Peritoneum (tissue), 1 donor: ENCODE data around the gene EFCAB12.

GRCh38 chr3:128432168-128433020 is 34.3 kb downstream of the DNAJB8 start:
- PRO-cap, result no peak

GRCh38 chr3:128493509-128494119 is 613 bp upstream of the GATA2 start:
- PRO-cap, result no peak

DNA sequence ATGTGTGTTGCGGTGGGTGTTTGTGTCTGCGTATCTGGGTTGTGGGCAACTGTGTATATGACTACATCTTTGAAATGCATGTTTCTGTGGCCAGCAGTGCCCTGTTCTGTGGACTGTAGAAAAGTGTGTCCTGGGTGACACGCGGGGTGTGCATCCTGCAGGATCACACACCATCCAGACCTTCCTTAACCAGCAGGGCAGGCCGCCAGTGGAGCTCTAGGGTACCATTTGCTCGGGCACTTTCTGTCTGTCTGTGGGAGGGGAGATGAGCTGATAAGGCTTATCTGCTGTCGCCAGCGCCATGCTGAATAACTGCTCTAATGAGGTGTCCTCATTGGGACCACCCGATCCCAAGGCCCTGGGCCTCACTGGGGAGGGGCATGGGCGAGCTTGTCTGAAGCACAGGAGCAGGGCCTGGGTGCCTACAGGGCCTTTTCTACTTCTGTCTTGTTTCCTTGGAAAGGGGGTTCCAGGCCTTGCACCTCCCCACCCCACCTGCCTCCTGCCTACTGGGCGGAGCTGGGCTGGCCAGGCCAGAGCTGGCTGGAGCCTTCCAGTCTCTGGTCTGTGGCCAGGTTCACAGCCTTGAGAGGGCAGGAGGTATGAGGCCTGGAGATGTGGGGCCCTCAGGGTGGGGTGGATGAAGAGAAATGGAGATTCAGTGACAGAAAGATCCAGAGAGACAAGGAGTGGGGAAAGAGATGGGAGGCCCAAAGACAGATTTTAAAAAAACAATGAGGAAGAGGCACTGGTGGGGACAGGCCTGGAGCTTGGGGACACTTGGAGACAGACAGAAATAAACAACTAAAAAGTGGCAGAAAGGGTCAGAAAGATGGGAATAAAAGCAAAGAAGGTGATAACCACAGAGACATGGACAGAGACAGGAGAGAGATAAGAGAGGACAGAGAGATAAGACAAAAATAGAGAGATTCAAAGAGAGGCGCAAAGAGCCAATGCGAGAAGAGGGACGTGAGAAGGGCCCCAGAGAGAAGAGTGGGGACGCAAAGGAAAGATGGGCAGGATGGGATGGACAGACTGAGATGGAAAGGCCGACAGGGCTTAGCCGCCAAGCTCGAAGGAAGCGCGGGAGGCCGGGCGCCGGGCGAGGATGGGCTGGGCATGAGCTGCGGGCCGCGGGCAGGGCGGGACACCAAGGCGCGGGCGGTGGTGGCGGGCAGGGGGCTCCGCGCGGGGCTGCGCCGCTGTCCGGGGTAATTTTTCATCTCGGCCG is 2.7 kb upstream of the GATA2 start:
- PRO-cap, result unidirectional peak, plus-strand start at position 969 of the sequence

DNA sequence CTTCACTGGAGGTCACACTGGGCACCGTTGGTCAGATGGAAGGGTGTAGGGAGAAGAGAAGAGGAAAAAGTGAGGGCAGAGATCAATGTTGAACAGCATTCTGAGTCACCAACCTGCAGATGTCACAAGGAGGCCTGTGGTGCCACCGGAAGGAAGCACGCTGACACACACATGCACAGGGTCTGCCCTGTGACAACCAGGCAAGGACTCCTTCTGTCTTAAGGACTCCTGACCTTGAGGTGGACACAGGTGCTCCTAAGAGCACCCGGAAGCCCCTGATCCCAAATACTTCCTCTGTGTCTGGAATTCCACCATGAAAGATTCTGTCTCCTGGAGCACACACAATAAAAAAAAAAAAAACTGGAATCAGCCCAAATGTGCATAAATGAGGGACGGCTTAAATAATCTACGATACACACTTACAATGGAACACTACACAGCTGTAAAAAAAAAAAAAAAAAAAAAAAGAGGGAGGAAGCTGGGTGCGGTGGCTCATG is 58.5 kb downstream of the RPN1 start:
- PRO-cap, result no peak

- PRO-cap, result no peak
These were observed 26.9 kb downstream of the RPN1 start for GRCh38 chr3:128623640-128624146.

GRCh38 chr3:128732310-128733157 is 6.6 kb downstream of the RAB7A start:
- PRO-cap, result no peak

GRCh38 chr3:128779475-128780059 is 53.6 kb downstream of the RAB7A start:
- PRO-cap, result no peak

- PRO-cap, result no peak
These were observed 75.3 kb upstream of the ACAD9 start for GRCh38 chr3:128803828-128804829.

DNA sequence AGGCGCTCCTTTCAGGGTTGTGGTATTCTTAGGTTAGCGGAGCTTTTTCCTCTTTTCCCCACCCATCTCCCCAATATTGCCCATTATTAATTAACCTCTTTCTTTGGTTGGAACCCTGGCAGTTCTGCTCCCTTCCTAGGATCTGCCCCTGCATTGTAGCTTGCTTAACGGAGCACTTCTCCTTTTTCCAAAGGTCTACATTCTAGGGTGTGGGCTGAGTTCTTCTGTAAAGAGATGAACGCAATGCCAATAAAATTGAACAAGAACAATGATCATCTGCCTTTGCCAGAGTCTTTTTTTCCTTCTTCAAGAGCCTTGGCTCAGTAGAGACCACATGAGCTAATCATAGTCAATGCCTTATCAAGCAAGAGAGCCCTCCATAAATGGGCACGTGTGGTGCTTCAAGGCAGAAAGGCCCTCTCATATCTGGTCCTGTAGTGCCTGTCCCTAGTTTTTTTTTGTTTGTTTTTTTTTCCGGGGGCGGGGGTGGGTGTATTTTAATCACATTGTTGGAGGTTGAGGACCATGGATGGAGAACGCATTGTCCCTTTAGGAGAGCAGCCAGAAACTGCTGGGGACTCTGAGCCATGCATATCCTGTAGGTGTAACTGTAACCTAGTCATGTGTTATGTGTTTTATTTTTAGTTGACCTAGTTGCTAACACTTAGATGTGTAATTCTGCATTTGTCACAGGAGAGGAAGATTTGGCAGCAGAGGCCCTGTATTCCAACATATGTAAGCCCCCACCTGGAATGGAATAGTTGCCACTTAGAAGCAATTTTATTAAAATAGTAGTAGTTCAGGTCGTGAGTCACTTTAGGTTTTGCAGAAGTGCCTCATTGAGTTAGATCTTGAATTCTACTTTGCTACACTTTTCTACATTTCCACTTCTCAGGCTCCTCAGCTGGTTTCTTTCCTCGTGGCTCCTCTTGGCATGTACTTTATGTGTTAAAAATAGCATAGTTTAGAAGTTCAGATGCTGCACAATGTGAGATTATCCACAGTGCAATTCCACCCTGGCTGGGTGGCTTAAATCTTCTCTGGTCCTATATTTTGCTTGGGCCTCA is 64.6 kb upstream of the ACAD9 start:
- PRO-cap, result no peak

DNA sequence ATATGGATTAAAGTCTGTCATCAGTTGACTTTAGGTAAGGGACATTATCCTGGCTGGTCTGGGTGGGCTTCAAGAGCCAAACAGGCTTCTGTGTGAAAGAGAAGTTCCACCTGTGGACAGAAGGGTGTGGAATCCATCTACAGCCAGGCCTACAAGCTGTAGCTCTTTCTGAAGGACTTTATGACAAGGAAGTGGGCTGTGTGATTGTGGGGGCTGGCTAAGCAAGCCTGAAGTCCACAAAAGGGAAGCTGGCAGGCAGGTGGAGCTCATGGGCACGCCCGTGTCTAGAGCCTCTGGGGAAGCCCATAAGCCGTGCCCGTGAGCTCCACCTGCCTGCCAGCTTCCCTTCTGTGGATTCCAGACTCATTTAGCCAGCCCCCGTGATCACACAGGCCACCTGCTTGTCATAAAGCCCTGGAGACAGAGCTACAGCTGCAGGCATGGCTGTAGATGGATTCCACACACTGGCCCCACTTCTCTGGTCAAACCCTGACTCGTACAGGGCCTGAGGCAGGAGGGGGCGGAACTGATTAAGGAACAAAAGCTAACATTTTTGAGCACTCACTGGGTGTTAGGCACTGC is 15.2 kb downstream of the EFCC1 start:
- PRO-cap, result no peak

DNA sequence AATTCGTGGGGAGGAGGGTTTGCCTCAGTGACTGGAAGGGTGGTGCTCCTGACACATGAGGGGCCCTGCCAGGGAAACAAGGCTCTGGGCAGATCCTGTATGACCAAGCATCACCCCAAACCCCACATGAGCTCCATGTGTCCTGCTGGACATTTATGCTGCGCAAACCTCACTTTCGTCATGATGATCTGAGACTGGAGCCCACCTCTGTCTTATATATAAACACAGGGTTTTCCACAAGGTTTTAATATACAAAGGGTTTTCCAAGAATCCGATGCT is 19.9 kb downstream of the EFCC1 start:
- PRO-cap, result no peak

- PRO-cap, result no peak
These were observed 9.4 kb downstream of the GP9 start for GRCh38 chr3:129070087-129070355.

- PRO-cap, result no peak
These were observed 785 bp upstream of the HMCES start for GRCh38 chr3:129277904-129278265.

GRCh38 chr3:129310099-129310535 is 6.0 kb downstream of the H1-10 start:
- PRO-cap, result no peak

GRCh38 chr3:129428117-129429137 is at the start of gene EFCAB12:
Gene EFCAB12, minus strand, starts transcription at chr3:129428636.
- PRO-cap, result no peak

- PRO-cap, result no peak
These were observed 22.4 kb downstream of the IFT122 start for GRCh38 chr3:129462304-129462916.

- PRO-cap, result no peak
These were observed 18.2 kb downstream of the H1-8 start for GRCh38 chr3:129560865-129561955.

GRCh38 chr3:129611748-129612667 is 5.5 kb upstream of the PLXND1 start:
- PRO-cap, result no peak

DNA sequence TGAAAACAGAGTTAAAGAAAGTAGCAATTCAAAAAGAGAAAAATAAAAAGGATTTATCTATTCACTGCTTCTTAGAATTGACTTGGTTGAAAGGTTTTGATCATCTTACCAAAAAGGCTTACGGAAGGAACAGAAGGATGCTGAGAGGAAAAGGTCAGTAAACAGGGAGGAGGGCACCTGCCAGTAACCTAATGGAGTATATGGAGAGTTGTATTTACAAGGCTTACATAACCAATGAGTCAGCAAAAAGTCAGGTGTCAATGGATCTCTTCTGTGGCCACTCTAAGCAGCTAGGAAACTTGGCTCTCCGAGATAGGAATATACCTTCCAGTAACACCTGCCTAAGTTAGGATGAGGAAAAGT is 80.4 kb upstream of the PLXND1 start:
- PRO-cap, result no peak

- PRO-cap, result no peak
These were observed 59.1 kb downstream of the ALG1L2 start for GRCh38 chr3:130140652-130141308.